SJCRH30 (cell line): ENCODE data around the gene CMKLR2.

DNA sequence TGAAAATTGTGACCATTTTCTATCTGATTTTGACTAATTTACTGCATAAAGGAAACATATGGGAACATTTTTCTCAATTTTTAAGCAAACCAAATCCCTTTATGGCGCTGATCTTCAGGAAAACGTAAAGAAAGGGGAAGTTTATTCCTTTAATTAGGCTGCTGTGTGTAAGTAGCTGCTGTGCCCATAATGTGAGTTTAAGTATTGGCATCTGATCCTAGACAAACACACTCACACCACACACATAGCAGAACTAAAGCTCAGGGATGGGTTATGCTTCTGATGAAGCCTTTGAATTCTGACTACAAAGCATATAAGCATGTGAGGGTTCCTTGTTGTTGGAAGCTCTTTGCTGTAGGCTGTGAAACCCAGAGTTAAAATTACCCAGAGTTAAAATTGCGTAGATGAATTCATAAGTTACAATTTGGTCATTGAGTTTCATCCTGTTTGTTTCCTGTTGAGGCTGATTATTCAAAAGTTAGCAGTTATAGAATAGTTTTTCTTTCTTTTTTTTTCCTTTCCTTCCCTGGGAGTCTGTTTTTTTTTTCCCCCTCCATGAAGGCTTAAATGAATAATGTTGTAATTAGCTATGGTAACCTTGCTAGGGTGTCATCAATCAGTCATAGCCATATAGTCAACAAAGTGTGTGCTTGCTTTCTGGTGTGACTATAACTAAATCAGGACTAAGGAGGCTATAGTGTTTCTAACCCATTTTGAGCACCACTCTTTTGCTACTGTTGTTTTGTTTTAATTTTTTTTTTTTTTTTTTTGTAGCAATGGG is 426.0 kb downstream of the PARD3B start:
- RAMPAGE, long total RNA: no peak

- RAMPAGE, long total RNA: no peak
Observed at GRCh38 chr2:205076630-205077570, 531.6 kb downstream of the PARD3B start.

- RAMPAGE, long total RNA: no peak
Observed at GRCh38 chr2:205166628-205166925, 515.7 kb upstream of the NRP2 start.

DNA sequence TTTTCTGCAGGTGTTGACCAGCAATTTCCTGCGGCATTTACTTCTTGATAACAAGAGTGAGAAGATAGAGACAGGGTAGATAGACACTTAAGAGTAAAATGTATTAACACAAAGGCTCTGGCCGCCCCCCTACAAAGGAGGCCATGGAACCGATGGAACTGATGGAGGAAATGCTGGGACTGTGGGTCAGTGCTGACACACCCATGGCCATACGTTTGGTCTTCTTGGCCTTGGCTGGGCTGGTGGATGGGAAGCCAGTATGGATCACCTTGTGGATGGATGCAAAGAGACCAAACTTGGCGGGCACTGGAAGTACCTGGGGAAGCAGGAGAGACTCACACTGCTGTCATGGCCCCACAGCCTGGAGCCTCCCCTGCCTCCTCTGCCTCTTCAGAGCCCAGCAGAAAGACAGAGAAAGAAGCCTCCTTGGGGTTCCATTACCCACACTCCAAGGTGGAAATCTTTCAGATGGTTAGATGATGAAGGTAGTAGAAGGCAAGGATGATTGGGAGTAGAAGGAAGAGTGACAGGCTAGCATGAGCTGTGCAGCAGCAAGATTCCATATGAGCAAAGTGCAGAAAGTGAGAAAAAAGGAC is 429.0 kb upstream of the NRP2 start:
- RAMPAGE, long total RNA: no peak

- RAMPAGE, long total RNA: no peak
Observed at GRCh38 chr2:205686144-205686422, 3.8 kb downstream of the NRP2 start.

DNA sequence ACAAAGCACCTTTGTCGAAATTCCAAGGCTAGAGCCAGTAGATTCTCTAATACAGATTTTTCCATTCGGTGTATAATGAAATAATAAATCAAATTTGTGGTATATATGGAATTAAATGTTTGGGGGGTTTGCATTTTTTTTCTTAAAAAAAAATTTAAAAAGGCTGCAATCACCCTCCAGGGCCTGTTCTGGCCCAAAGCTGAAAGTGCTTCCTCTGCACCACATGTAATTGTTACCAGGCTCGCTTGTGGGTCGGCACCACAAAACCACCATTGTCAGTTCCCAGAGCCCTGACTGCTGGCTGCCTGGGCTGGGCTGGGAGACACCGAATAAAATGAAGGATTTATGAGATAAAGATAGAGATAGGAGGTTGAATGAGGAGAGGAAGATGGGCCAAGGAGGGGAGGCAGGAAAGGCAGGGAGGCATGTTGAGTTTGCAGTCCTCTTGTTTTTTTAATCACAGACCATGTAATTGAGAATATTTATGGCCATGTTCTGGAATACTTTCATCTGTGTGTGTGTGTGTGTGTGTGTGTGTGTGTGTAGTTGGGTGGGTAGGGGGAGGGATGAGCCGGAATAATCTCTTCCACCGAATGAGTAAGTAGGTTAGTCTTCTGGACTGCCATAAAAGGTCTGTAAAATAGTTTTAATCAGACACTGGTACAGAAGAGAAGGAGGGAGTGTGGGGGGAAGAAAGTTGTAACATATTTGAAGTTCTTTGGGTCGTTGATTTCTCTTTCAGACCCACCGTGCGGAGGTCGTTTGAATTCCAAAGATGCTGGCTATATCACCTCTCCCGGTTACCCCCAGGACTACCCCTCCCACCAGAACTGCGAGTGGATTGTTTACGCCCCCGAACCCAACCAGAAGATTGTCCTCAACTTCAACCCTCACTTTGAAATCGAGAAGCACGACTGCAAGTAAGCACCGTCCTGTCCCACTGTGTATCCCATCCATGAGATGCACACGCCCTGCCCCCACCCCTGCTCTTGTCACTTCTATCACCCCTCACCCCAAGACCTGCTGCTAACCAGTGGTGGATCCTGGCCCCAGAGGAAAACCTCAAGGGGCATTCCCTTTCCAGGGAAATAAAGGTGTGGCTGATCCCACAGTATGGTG is 14.9 kb downstream of the NRP2 start:
- RAMPAGE, long total RNA: no peak

DNA sequence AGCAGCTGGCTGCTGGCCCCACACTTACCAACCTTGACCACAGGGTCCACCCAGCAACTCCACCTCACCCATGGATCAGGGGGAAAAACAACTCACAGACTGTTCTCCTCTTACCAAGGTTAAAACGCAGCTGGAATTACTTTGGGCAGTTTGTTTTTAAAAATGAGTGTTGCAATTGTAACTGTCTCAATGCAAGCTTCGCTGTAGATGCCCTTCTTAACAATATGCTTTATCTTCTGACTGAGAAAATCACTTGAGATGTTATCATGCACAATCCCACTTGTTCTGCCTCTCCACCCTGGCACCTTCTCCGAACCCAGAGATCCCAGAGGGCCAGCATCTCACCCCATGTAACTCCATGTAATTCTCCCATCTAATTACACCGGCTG is 22.2 kb downstream of the NRP2 start:
- RAMPAGE, long total RNA: no peak

DNA sequence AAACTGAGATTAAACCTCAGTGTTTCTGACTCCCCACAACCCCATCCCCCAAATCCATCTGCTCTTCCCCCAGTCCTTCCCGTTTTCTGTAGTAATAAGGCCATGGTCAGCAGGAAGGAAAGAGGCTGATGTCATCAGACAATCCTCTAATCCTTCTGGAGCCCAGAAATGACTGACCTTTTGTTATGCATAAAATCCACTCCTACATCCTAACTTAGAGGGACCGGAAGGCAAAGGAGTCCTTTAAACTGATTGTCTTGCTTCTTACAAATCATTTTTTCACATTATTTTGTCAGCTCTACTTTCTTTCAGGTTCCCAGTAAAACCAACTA is 155.7 kb downstream of the INO80D start:
- RAMPAGE, long total RNA: no peak

GRCh38 chr2:206152201-206152575 is 7.1 kb downstream of the NDUFS1 start:
- RAMPAGE, long total RNA: no peak

GRCh38 chr2:206213158-206213793 is at the start of gene CMKLR2:
TSS of gene CMKLR2 (minus strand) at chr2:206213371.
- RAMPAGE, long total RNA: no peak

- RAMPAGE, long total RNA: no peak
Observed at GRCh38 chr2:206267581-206267780, 7.0 kb upstream of the ZDBF2 start.

DNA sequence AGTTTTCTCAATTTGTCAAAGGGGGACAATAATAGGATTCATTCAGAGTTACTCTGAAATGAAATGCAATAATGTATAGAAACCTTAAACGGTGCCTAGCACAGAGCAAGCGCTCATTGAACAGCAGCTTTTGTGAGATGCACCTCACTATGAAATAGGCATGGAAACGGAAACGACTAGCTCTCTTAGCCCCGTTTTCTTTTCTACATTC is 408 bp upstream of the ZDBF2 start:
- RAMPAGE, long total RNA: no peak

DNA sequence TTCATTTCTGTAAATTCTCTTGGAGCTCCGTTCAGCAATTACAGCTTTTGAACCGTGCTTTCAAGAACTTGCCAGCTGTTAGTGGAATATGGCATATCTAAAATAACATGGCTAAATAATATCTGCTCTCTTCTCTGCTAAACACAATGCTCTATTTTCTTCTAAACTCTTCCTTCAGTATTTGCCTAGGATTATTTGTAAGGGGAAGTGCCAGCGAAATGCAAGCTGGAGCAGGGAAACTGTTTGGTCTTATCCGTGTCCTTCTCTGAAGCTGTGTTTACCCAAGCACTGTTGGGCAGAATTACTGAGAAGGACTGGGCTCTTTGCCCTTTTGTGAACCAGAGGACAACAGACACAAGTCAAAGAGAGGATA is 23.6 kb downstream of the CPO start:
- RAMPAGE, long total RNA: no peak

- RAMPAGE, long total RNA: no peak
Observed at GRCh38 chr2:207071729-207072317, 93.9 kb downstream of the KLF7 start.

DNA sequence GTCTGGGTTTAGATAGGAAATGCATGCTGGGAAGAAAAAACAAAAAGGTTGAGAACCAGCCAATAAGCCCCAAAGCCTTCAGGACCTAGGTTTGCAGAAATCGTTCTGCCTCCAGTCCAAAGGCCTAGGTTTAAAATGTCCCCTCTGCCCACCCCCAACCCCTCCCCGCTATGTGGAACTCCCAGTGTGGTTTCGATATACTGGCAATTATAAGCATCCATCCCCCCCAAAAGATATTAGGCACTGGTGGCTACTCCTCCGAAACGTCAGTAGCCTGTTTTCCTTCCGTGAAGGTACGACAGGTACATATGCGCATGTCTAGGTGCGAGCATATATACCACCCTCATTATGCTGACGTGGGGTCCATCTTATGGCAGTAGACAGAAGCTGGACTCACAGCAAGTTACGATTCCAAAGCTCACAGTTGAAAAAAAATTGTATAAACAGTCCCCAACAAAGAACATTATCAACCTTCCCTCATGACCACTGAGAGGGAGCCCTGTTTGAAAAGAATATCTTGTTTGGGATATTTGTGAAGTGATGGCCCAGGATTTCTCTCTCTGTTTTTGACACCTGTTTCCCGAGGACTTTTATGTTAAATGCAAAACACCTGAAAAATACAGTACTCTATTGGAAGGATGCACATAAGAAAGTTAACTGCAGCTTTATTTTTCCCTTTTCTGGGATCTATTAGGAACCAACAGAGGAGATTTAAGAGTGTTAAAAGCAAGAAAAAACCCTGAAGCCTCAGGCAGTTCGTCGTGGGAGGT is 89.7 kb downstream of the KLF7 start:
- RAMPAGE, long total RNA: no peak

GRCh38 chr2:207143088-207143378 is 22.7 kb downstream of the KLF7 start:
- RAMPAGE, long total RNA: no peak

GRCh38 chr2:207253890-207254503 is 88.2 kb upstream of the KLF7 start:
- RAMPAGE, long total RNA: no peak

GRCh38 chr2:207484430-207484993 is 45.2 kb upstream of the CREB1 start:
- RAMPAGE, long total RNA: no peak

GRCh38 chr2:207504304-207505277 is 25.2 kb upstream of the CREB1 start:
- RAMPAGE, long total RNA: no peak

GRCh38 chr2:207538671-207539332 is 9.0 kb downstream of the CREB1 start:
- RAMPAGE, long total RNA: no peak